ENCODE measurements around the gene LIFR.

GRCh38 chr5:36655005-36655624 lies 48.7 kb downstream of the SLC1A3 start:
- RRBS = no CpG with 5 or more reads among the region's 5 CpGs

GRCh38 chr5:36783120-36783686 lies 93.4 kb upstream of the NIPBL start:
- RRBS = no CpG with 5 or more reads among the region's 22 CpGs

- RRBS = no CpG with 5 or more reads among the region's 3 CpGs
Observed at GRCh38 chr5:36911566-36912146, 35.1 kb downstream of the NIPBL start.

- RRBS = no CpG with 5 or more reads among the region's 3 CpGs
Observed at GRCh38 chr5:36945397-36945965, 68.9 kb downstream of the NIPBL start.

GRCh38 chr5:38257370-38257677 lies 1.0 kb upstream of the EGFLAM start:
- RRBS = no CpG with 5 or more reads among the region's 15 CpGs

GRCh38 chr5:38555638-38556725 lies at the start of gene LIFR:
Gene LIFR, minus strand, starts transcription at chr5:38556646.
- RRBS = 3% methylated on average over 19 of the region's 97 CpGs

DNA sequence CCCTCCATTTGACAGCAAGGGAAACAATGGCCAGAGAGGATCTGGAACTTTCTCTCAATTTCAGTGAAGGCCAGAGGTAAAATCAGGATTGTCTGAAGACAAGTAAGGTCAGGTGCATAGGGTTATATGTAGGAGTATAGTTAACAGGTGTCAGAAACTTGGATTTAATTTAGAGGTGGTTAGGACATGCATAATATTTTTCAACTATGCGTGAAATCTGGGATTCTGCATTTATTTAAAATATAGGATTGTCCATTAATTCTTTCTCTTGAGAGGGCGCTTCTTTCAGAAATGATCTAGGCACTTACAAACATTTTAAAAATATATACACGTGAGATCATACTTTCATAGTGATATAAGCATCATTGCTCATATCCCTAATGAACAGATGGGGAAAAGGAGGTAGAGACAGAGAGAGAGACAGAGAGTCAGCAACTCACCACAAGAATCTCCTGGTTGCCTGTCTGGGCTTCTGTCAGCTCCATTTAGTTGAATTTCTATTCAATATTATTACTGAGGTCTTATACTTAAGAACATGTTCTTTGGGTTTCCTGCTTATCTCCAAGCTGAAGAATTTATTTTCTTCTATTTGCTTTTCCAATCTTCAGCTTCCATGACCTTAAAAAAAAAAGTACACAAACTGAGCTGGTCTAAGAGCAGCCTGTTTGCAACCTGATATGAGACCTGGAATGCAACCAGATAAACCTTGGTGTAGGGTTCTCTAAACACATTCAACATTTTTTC lies 51.4 kb upstream of the LIFR start:
- RRBS = no CpG with 5 or more reads among the region's 3 CpGs

- RRBS = no CpG with 5 or more reads among the region's 4 CpGs
Observed at GRCh38 chr5:39014417-39015166, 59.6 kb downstream of the RICTOR start.

- RRBS = no CpG with 5 or more reads among the region's 7 CpGs
Observed at GRCh38 chr5:39067877-39068808, 6.1 kb downstream of the RICTOR start.

GRCh38 chr5:39194330-39195236 lies 24.8 kb downstream of the FYB1 start:
- RRBS = no CpG with 5 or more reads among the region's 15 CpGs

DNA sequence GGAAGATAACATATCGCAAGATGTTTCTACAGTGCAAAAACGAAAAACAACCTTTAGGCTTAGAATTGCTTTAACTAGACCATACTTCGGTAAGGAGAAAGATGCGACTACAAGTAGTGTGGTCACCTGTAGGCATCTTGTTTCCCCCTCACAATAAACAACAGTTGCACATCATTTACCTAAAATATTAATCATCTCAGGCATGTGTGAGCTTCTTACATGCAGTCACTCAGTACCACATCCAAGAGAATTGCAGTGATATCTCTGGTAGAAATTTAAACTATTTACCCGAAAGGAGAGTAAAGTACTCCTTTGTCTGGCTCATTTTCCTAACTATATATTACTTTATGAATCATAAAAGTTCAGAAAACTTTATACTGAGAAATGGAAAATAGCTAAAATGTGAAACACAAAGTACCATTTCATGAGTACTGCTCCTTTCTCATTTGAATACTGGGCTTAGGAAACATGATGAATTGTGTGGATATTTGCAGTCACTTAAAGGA lies 18.6 kb downstream of the FYB1 start:
- RRBS = no CpG with 5 or more reads among the region's 5 CpGs

DNA sequence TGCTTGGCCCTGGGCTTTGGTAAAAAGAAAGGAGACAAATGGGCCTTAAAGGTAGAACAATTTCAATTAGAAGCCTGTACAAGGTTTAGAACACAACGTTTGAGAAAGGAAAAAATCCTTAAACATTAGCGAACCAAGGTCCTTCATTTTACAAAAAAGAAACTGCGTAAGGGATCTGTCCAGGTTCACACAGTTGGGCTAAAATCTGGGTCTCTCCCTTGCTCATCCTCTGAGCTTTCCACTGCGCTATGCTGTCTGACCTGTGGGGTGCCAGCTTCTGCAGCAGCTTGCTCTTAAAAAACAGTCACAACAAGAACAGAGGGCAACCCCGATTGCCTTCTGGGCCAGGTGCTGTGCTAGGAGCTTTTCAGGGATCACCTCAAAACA lies 2.2 kb downstream of the FYB1 start:
- RRBS = no CpG with 5 or more reads among the region's 5 CpGs

DNA sequence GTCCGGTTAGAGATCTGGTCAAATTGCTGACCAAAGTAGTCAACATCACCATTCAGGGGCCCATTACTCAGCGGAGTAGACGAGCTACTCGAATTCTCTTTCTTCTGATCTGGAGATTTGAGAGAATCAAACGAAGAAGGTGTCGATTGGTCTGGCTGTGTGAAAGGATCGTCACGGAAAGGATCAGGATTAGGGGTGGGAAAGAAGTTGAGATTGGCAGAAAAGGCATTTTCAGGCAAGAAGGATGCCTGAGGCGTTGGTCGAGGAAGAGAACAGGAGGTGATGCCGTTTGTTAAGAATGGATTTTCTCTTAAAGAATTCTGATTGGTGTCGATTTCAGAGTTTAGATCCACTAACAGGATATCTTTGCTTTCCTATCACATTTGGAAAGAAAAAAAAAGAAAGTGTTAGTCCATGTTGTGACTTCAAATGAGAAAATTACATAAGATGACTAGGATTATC lies 18.6 kb upstream of the C9 start:
- RRBS = no CpG with 5 or more reads among the region's 12 CpGs

- RRBS = no CpG with 5 or more reads among the region's 3 CpGs
Observed at GRCh38 chr5:39400777-39401182, 24.0 kb downstream of the DAB2 start.

DNA sequence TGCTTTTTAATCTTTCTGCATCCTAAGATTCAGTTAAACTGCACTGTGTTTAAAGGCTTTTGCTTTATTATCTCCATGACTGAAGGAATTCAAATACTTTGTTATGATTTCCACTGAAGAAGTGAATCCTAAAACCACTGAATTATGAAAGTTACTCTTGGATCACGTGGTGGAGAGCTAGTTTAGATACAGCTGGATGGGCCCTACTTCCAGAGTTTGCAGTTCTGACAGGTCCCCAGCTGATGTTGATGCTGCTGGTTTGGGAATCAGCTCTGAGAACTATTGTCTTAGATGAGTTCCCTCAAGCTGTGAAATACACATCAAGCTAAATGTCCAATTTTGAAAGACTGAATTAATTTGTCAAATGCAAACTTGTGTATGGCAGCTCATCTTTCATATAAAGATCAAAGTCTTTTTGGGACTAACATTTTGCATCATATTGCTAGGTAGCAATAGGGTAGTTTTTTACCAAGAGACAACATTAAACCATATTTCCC lies 4.9 kb downstream of the DAB2 start:
- RRBS = no CpG with 5 or more reads among the region's 1 CpG

DNA sequence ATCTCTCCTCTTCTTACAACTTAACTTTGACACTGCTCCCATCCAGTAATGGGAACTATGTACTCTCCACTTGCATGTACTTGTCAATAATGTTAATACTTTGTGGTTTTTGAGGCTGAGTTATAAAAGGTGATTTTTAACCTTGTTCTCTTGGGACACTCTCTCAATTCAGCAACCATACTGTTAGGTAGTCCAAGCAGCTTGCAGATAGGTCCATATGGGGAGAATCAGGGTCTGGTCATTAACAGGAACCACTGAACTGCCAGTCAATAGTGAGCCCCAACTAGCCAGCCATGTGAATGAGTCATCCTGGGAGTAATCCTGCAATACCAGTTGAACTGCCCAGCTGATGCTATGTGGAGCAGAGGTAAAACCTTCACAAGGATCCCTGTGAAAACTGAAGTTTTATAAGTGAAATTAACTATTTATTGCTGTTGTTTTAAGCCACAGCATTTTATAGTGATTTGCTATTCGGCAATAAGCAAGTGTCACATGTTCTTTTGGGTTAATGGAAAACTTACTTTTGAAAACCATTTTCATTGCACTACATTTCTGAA lies 199.7 kb upstream of the DAB2 start:
- RRBS = no CpG with 5 or more reads among the region's 1 CpG

DNA sequence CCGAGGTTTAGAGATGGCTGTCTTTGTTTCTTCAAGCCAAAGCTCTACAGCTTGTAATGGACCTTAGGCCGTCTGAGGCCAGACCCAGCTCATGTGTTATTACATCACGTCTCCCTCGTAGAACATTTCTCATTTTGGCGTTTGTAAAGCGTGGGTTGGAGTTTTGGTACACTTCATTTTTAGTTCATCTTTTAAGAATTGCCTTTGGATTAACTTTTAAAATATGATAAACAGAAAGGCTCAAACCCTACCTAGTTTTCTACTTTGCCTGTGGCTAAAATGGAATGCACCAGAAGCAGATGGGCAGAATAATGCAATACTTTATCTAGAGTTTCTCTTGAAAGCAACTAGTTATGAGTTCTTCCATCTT lies 3.0 kb downstream of the PTGER4 start:
- RRBS = no CpG with 5 or more reads among the region's 6 CpGs

GRCh38 chr5:40754375-40754993 lies 1.3 kb downstream of the TTC33 start:
- RRBS = no CpG with 5 or more reads among the region's 5 CpGs

GRCh38 chr5:41177114-41177418 lies 36.3 kb downstream of the C6 start:
- RRBS = no CpG with 5 or more reads among the region's 2 CpGs

Data from GM12891 (cell line).